Mesenchymal stem cell of the bone marrow (primary cell): ENCODE measurements around a stretch of chr4.

GRCh38 chr4:118865172-118865538 is 23.5 kb upstream of the SYNPO2 start:
- CAGE, long polyA plus RNA, result no peak

- CAGE, long polyA plus RNA, result no peak
Measured at GRCh38 chr4:118894153-118894698, 5.6 kb downstream of the SYNPO2 start.

DNA sequence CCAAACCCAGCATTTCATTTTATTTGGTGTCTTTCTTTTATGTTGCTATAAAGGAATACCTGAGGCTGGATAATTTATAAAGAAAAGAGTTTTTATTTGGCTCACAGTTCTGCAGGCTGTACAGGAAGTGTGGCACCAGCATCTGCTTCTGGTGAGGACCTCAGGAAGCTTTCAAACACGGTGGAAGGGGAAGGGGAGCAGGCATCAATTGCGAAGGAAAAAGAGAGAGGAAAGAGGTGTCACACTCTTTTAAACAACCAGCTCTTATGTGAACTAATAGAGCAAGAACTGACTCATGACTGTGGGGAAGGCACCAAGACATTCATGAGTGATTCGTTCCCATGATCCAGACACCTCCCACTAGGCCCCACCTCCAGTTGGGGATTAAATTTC is 59.8 kb downstream of the SYNPO2 start:
- CAGE, long polyA plus RNA, result no peak

- CAGE, long polyA plus RNA, result no peak
Measured at GRCh38 chr4:119027790-119028200, 107.8 kb upstream of the MYOZ2 start.

- CAGE, long polyA plus RNA, result no peak
Measured at GRCh38 chr4:119128035-119128534, 7.5 kb upstream of the MYOZ2 start.

DNA sequence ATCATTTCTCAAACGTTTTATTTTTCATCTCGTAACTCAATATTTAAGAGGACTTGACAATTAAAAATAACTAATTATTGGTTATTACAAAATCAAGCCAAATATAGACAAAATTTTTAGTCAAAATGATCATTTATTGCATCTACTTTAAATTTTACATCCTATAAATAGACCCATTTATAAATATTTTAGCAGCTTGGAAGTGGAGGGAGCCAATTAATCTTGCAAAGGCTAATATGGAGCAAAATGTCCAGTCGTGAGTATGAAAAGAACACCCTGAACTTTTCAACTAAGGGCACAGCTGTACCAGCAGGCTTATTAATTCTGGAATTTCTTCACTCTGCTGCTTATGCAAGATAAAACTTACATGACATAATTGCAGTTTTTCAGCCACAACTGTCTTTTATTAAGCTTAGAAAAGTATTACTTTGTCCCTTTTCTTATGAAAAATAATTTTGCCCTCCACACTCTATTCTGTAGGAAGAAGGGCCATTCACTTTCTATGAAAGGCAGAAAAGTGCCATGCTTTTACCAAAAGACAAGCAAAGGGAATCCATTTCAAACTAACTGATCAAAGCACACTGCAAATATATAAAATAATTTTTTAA is 22.9 kb upstream of the USP53 start:
- CAGE, long polyA plus RNA, result no peak

DNA sequence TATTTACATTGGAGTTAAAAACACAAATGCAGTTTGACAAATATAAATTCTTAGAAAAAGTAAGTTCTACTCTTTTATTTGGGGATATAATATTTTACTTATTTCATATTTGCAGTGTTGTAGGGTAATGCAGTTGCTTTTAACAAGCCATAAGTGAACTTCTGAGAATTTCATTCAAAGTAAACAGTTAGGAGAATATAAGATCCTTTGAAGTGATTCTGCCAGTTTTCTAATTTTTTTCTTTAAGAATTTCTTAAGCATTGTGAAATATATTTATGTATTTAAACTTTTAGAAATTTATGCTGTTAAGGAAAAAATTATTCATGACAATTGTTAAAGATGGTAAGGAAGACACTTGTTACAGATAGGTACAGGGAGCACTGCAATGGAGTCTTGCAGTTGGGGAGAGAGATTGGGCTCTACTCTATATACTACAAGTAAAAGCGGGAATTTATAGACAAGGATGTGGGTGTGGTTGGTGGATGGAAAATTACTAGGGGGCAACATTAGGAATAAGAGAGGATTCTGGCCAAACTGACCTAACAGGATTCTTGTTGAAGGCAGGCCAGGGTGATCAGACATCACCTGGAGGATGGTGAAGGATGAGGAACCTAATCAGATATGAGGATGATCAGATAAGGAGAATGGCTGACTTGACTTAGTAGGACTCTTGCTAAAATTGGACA is 8.0 kb downstream of the USP53 start:
- CAGE, long polyA plus RNA, result no peak

DNA sequence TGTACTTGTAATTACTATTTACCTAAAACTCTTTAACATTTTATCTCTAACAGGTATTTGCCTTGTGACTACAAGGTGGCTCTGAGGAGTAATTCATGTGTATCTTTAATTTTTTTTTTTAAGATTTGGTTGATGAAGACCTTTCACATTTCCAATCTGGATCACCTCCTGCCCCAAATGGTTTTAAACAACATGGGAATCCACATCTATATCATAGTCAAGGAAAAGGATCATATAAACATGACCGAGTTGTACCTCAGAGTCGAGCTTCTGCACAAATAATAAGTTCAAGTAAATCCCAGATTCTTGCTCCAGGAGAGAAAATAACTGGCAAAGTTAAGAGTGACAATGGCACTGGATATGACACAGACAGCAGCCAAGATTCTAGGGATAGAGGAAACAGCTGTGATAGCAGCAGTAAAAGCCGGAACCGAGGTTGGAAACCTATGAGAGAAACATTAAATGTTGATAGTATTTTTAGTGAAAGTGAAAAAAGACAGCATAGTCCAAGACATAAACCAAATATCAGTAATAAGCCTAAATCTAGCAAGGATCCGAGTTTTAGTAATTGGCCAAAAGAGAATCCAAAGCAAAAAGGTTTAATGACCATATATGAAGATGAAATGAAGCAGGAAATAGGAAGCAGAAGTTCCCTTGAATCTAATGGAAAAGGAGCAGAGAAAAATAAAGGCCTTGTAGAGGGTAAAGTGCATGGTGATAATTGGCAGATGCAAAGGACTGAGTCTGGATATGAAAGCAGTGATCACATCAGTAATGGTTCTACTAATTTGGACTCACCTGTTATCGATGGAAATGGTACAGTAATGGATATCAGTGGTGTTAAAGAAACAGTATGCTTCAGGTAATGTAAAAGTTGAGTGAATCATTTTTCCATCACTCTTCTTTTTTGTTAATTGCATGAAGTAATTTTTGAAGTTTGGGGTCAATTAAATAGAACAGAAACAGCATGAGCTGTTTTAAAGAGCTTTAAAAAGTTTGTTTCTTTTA is 29.0 kb downstream of the C4orf3 start:
- CAGE, long polyA plus RNA, result no peak

DNA sequence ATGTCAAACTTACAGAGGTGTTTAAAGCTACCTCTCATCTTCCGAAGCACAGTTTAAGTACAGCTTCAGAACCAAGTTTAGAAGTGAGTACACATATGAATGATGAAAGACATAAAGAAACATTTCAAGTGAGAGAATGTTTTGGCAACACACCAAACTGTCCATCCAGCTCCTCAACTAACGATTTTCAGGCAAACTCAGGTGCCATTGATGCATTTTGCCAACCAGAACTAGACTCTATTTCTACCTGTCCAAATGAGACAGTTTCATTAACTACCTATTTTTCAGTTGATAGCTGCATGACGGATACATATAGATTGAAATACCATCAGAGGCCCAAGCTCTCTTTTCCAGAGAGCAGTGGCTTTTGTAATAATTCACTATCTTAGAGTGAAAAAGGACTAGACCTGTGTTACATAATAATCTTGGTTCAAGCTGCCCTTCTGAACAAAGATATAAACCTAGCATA is 7.6 kb downstream of the C4orf3 start:
- CAGE, long polyA plus RNA, result no peak

DNA sequence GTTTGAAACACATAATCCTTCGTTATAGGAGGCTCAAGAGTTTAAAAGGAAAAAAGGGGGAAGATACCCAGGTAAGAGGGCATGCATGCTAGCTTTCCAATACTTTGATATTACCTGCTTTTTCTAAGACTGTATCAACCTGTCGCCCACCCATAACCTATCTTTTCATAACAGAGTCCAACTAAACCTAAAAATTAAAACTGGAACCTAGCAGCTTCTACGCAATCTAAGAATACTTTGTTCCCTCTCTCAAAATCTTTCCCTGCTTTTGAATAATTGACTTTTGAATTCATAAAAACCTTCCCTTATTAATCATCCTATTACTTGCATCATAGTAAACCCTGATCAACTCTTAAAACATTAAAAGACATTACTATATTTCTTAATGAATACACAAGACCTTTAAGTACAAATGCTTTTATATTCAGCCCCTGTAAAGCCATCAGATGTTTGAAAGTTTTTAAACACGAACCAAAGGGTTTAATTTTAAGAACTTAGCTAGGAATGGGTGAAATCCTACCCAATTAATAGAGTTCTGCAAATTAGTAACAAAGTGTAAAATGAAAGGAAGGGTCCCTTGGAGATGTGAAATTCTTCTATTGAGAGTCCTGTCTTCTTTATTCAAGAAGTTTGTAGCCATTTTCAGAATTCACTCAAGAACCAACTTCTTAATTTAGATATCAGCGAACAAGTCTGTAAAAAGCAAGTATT is 2.2 kb downstream of the C4orf3 start:
- CAGE, long polyA plus RNA, result no peak

- CAGE, long polyA plus RNA, result no peak
Measured at GRCh38 chr4:119476115-119476475, 152.5 kb downstream of the PDE5A start.

GRCh38 chr4:119591107-119591718 is 37.4 kb downstream of the PDE5A start:
- CAGE, long polyA plus RNA, result no peak

GRCh38 chr4:120049576-120050270 is 16.9 kb downstream of the MAD2L1 start:
- CAGE, long polyA plus RNA, result no peak

DNA sequence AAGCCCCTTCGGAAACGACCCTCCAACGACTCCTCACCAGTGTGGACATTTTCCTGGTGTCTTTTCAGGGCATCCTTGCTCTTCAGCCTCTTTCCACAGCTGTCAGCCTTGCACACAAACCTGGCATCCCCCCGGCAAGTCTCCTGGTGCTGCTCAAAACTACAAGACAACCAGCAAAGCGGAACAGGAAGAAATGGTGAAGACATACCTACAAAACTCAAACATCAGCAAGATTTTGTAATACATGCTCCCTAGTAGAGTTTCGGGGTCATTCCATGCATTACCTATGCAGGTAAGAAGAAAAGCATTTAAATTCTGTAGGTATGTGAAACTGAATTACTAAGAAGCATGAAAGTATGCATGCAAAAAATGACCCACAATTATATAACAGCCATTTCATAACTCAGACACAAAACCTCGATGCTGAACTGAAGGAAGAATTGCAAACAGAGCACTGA is 106.1 kb downstream of the PRDM5 start:
- CAGE, long polyA plus RNA, result no peak

DNA sequence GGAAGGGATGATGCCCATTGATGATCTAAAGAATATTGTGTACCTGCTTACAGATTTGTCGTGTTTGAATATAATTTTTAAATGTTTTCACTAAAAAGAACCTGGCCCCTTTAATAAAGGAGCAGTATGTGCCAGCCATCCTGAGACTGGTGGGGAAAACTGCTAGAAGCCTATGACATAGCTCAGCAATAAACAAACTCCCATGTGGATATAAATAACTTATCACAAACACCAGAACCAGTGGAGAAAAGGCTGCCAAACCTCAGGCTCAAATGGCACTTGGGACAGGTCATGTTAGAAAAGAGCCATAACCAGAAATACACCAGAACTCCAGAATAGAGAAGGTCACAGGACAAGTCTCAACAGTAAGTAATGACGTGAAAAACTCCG is 11.6 kb upstream of the QRFPR start:
- CAGE, long polyA plus RNA, result no peak

- CAGE, long polyA plus RNA, result no peak
Measured at GRCh38 chr4:121822199-121823364, 1.1 kb downstream of the CCNA2 start.

DNA sequence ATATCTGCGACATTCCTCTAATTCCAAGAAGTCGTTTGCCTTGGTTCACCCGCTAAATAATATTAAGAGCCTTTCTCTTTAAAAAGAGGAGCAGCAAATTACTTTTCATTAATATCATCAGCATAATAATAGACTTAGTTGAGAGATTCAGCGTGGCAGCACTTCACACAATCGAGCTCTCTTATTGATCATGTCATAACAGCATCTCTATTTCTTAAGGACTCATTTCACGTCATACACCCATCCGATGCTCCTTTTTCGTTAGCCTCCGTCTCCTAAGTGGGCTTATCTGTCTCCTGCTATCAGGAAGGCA is 339 bp upstream of the BLTP1 start:
- CAGE, long polyA plus RNA, result no peak

DNA sequence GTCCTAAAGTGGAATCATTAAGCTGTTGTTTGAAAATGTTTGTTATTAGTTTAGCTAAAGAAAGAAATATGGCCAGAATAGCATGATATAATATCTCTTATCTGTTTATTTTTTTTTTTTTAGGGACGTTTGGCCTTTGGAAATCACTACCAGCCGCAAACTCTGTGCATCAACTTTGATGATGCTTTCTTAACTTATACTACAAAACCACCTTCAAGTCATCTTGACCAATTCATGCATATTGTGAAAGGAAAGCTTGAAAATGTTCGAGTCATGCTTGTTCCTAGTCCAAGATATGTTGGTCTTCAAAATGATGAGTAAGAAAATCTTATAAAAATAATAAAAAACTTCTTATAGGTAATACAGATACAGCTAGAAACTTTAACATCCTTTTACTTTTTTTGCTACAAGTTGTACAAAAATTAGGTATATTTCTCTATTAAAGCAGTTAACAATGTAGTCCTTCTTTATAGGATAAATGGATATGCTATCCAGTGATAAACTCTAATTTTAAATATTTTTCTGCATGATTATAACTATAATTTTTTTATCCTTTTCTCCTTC is 35.7 kb downstream of the BLTP1 start:
- CAGE, long polyA plus RNA, result no peak

- CAGE, long polyA plus RNA, result no peak
Measured at GRCh38 chr4:122189724-122190202, 37.6 kb downstream of the BLTP1 start.

- CAGE, long polyA plus RNA, result no peak
Measured at GRCh38 chr4:122309223-122309605, 69.6 kb upstream of the ADAD1 start.